Measurements from ENCODE around the genes R3HDM4, CBARP and MIDN.

DNA sequence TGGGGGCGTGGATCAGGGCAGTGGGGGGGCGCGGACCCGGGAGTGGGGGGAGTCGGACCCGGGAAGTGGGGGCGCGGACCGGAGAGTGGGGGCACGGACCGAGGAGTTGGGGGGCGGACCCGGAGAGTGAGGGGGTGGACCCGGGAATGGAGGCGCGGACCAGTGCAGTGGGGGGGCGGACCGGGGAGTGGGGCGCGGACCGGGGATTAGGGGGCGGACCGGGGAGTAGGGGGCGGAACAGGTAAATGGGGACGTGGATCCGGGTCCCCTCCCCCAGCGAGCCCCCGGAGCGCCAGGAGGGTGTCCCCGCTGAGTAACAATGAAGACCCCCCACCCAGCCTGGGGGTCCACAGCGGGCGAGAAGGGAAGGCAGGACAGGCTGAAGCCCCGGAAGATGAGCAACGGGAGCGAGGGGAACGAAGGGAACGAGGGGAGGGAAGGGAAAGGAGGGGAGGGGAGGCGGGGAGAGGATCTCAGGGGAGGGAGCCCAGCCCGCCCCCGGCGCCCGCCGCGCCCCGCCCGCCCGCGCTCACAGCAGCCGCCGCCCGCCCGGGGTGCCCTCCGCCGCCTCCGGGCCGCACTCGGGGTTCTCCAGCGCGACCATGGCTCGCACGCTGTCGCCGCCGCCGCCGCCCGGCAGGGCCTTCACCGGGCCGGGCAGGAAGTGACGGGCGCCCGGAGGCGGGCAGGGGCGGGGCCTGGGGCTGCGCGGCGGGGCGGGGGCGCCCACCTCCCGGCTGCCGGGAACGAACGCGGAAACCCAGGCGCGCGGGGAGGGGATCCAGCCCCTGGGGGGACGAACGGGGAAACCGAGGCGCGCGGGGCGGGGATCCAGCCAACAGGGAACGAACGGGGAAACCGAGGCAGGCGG is at the start of gene R3HDM4:
Gene R3HDM4, minus strand, starts transcription at position 666 of the 871 bp plus-strand sequence.
- PRO-cap: bidirectional peak, plus-strand start at position 725 of the sequence, minus-strand start at position 647 of the sequence

- PRO-cap: no peak
Measured at GRCh38 chr19:917543-918166, 522 bp downstream of the KISS1R start.

DNA sequence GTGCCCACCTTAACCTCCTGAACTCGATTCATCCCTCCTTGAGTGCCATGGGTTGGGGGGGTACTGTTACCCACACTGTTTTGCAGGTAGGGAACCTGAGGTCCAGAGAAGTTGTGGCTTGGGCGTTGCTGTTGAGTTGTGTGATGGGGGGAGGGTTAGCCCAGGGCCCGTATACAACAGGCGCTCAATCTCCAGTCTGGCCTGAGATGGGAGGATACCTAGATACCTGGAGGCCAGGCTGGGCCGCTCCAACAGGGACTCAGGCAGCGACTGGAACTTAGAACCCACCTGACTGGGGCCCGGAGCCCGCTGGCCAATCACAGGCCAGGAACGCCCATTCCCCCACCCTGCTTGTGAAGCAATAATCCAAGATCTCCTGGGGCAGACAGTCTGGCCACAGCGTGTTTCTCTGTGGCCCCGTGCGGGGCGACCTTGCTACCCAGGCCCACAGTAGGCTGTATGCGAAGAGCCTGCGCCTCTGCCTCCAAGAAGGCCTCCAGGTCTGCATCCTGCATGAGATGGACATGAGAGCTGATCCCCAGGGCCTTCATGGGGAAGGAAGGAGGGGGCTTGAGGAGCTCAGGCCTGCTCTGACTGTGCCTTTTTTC is 2.9 kb downstream of the ARID3A start:
- PRO-cap: no peak

DNA sequence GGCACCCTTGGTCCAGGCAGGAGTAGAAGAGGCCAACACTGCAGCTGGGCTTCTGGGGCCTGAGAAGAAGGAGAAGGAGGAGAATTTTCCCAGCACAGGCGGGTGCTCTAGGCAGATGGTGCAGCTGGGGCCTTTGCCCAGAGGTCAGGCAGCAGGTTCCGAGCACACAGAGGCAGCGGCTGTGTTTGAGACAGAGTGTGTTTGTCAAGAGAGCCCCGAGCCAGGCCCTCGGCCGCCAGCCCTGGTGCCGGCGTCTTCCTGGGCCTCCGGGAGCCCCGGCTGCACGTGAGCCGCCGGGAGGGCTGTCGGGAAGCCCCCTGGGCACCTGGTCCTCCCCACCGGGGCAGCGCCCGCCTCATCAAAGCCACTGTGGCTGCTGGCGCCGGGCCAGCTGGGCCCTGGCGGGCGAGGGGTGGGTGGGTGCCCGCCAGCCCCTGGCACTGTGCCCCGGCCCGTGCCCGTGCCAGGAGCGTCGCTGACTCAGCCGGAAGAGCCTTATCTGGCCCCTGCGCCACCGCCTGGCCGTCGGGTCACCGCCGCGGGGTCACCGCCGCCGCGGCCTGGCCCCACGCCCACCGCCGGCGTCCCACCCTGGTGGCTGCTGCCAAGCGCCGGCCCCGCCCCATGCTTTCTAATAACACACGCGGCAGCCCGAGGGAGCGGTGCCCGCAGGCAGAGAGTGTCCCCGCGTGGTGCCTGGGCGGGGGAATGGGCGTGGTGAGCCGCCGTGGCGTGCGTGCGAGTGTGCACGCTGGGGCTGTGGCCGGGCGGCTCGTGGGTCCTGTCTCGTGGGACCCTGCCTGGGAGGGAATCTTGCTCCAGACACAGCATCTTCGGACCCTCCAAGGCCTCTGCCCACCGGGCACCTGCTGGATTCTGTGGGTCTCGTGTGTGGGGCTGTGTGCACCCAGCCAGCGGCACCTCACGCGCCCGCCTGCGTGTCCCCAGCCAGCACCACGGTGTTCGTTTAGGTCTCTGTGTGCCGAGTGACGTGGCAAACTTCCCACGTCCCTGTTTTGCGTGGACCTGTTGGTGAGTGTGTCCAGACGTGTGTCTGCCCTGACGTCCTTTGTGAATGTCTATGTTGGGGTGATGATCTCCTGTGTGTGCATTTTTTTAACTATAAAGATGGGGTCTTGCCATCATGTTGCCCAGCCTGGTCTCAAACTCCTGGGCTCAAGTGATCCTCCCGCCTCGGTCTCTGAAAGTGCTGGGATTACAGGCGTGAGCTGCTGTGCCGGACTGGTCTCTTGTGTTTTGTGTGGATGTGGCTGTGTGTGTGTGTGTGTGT is 15.1 kb downstream of the ARID3A start:
- PRO-cap: no peak

- PRO-cap: no peak
Measured at GRCh38 chr19:993362-993836, 6.8 kb upstream of the GRIN3B start.

DNA sequence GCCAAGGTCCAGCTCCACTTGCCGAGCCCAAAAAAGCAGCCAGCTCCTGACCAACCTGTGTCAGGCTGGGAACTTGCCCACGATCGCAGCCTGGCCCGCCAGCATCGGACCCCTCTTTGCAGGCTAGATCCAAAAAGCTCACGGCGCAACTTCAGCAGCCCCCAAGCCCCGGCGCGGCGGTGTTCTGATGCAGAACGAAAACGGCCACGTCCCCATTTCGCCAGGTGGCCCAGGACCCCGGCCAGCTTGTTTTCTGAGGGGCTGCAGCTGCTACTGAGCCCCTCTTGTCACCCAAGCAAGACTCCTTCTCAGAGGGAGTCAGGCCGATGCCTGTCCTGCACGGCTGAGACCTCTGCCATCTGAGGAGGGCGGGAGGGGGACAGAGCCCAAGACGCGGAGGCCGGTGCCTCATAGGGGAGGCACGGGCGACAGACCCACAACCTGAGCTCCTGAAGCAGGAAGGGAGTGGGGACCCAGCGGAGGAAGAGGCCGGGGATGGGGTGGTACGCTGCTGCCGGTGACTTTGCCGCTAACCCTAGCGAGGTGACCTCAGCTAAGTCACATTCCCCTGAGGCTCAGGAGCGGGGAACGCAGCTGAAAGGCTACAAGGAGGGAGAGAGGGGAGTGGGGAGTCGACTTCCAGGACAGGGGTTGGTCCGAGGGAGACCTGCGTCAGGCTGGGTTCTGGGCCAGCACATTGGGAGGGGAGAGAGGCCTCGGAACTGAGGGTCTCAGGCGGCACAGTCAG is 1.1 kb downstream of the TMEM259 start:
- PRO-cap: no peak

GRCh38 chr19:1068437-1069046 is 1.6 kb downstream of the ARHGAP45 start:
- PRO-cap: no peak

- PRO-cap: no peak
Measured at GRCh38 chr19:1089634-1090525, 5.3 kb downstream of the POLR2E start.

GRCh38 chr19:1095827-1096278 is 678 bp upstream of the POLR2E start:
- PRO-cap: no peak

GRCh38 chr19:1131697-1132600 is 28.2 kb downstream of the GPX4 start:
- PRO-cap: no peak

DNA sequence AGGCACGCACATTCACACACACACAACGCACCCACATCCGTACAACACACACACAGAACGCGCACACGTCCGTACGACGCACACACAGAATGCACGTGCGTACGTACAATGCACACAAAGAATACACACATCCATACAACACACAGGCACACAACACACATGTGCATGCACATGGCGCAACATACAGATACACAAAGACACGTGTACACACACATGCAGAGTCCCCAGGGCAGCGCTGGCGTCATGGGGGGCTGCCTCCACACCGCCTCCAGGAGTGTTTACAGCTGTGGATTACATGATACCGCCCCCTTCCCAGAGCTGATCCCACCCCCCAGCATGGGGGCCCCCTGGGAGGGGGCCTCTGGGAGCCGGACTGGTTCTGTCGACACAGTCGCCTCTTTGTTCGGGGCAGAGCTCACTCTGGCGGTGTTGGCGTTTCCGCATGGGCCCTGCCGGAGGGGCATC is 2.8 kb downstream of the SBNO2 start:
- PRO-cap: no peak

DNA sequence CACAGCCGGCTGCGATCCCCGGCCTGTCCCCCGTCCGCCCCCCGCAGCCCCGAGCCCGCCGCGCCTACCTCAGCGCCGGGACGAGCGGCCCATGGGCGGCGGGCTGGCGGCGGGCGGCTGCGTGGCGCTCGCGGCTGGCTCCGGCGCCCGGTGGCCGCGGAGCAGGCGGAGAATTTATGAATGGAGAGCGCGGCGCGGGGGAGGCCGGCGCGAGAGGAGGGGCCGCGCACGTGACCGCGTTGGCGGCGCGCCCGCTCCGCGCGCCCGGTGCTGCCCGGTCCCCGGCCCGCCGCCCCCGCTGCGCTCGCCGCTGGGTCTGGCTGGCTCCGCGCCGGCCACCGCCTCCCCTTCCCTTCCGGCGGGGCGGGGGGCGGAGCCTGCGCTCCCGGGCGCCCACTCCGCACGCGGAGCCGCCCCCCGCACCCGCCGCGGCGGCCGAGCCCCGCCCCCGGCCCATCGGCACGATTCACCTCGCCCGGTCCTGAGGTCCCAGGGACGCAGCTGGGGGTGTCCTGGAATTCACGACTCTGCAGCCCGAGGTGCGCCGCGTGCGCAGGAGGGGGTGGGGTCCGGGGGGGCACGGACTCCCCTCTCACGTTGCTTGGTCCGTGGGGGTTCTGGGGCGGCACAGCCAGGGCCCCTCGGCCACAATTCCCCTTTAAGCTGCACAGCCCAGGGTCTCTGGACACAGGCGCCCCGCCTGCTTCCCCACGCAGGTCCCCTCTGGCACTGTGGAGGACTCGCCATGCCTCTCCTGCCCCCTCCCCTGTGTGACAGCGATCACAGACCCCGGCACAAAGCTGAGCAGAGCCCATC is at the start of gene CBARP:
Gene CBARP, minus strand, starts transcription at position 318 of the 816 bp plus-strand sequence.
- PRO-cap: unidirectional peak, minus-strand start at position 318 of the sequence

DNA sequence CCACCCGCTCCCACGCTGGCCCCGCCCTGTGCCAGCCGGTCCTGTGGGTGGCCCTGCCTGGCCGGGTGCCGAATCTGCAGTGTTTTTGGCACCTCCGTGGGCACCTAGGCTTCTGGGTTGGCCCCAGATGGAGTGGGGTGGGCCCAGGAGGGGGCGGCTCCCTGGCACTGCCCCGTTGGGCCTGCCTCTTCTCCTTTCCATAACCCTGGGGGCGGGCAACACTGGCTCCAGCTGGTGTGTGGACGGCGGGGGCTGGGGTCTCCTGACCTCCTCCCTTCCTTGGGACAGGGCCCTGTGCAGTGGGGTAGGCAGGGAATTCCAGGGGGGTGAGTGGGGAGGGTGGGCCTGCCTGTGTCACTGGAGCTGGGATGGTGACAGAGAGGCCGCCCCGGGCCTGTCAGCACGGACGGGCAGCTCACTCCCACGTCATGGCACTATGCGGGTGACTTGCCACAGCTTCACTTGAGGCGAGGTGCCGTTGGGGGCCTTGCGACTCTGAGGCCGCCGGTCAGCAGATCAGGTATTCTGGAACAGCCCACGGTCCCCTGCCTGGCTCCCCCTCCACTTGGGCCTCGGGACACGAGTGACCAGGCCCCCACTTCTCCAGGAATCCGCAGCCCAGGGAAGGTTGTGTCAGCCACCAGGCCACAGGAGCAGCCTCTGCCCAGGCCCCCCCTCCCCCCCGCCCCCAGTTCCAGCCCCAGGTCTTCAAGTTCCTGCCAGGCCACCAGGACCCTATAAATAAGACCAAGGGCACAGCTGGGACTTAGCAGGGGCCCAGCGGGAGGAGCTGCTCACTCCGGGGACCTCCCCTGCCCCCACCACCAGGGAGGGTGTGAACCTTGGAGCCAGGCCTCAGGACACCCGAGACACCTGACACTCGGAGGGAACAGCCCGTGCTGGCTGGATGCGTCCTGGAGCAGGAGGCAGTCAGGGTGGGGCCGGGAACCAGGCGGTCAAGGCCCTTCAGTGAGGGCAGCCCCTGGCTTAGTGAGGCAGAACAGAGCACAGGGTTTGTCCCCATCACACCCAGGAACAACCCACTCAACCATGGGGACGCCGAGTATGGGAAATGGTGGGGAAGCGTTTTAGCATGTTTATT is 2.8 kb upstream of the MIDN start:
- PRO-cap: no peak

- PRO-cap: unidirectional peak, plus-strand start at chr19:1248583
Measured at GRCh38 chr19:1247961-1248652, at the start of gene MIDN. MIDN (plus strand) TSS chr19:1248583.

GRCh38 chr19:1249726-1250333 is 1.4 kb downstream of the MIDN start:
- PRO-cap: bidirectional peak, plus-strand start at chr19:1249888, minus-strand start at chr19:1249559; unidirectional peak, plus-strand start at chr19:1250140

DNA sequence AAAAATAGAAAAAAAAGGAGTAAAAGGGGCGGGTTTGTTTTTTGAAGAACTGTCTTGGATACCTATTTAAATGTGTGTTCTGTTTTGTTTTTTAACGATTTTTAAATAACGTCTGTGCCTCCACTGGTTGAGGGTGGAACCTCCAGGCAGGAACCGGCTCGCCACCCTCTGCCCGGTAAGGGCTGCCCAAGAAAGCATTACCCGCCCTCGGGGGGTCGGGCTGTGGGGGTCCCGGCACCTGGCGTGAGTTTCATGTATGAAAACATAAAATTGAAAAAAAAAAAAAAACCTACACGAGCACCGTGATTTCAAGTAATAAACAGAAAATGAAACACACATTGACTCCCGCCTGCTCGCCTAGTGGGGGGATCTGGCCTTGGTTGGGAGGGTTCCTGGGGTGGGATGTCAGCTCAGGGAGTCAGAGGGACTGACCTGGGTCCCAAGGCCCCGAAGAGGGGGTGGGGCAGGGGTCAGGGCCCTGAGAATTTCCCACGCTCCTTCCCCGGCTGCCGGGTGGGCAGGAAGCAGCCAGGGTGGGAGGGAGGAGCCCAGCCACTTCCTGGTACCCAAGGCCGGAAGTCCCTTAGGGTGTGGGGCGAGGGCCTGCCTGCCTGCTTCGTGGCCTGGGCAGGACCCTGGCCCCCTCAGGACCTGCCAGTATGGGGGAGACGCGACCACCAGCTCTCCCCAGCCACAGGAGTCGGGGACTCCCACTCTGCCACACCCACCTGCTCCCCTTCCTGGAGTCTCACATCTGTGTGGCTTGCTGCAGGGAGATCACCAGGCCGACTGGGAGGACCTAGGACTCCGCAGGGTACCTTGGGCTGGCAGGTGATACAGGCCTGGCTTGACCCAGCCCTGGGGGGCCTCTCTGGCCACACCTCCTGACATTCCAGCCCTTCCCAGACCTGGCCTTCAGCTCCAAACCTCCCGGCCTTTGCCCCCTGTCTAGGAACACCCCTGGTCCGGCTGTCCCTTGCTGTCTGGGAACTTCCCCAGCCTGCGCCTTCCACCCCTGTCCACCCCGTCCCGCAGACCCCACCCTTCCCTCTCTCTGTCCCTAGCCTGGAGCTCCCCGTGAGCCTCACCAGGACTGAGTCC is 10.0 kb upstream of the CIRBP start:
- PRO-cap: no peak

DNA sequence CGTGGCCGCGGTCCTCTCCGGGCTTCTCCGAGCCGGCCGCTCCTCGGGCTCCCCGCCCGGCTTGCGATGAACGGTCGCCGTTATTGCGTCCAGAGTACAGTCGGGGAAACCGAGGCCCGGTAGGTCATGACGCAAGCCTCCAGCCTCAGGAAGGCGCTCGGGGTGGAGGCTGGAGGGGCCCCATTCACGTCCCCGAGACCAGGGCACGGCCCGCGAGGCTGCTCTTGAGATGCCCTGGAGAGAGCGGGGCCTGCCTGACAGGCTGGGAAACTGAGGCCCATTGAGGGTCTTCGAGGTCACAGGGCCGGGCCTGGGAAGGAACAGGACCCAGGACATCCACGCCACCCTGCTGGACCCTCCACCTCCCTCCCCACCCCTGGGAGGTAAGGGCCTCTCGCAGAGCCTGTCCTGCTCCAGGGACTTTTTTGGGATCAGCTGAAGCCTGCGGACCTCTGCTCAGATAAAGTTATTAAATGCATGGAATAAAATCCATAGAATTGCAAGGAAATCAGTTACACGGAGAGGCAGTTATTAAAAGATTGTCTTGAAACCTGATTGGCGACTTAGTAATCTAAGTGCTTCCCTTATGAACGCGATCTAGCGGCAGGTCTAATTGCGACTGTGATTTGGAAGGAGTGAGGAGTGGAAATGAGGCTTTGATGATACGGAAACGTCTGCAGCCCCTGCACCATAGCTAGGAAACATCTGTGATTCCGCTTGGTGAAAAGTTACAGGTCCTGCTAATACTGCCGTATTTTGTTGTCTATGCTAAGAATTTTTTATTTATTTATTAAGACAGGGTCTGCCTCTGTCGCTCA is 540 bp downstream of the NDUFS7 start:
- PRO-cap: no peak

- PRO-cap: no peak
Measured at GRCh38 chr19:1394638-1395369, 6.5 kb downstream of the GAMT start.

- PRO-cap: no peak
Measured at GRCh38 chr19:1455356-1456500, 5.8 kb downstream of the APC2 start.

DNA sequence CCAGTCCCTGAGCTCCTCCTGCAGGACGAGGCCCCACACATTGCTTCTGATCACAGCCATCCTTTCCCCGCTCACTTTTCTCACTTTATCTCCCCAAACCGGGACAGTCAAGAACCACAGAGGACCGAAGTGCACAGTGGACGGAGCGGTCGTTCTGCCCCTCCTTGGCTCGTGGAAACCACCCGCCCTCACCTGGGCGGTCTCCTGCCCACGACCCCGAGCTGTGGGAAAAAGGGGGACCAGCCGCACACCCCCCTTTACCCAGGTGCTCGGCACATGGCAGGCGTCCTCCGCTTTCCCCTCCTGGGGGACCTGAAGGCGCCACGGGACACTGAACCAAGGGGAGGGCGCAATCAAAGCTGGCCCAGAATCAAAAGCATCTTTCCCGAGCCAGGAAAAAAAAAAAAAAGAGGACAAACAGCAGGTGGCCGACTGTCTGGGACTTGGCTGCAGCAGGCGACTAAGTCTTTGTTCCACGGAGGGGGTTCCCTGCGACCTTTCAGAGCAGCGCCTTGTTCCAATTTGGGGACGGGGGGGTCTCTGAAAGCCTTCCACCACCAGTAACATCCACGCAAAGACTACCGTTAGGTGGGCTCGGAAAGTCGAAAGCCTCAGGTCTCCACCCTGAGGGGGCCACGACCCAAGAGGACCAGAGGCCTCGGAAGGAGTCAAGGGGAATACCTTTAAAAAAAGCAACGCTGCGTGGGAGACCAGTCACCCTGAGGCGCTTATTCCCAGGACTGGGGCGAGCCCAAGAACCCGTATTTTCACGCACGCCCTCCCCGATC is 1.2 kb downstream of the MBD3 start:
- PRO-cap: no peak